ENCODE measurements around a stretch of chrX.

DNA sequence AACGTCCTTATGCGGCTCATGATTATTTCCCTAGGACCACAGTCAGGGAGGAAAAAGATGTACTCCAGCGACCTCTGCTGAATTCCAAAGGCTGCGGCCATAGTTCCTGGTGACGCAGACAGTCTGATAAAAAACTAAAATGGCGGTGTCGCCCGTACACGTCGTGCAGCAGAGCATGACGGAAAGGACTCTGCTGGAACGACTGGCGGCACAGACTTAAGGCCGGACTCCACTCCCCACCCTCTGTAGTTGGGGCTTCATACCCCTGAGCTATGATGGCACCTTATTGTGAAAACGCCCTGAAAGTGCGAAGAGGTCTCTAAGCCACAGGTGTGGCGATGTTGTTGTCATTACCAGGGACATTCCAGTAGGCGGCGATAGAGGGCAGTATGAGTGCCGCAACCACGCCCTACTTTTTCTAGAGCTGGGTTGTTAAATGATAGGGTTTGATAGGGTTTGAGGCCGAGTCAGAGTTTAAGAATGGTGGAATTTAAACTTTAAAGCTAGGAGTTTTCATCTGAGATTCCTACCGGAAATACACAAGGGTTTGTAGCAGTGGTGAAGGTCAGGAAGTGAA lies 90.0 kb upstream of the EDA2R start:
- PRO-cap, 7 experiments: no peak in any of the 7 experiments
- RAMPAGE, long total RNA, 2 experiments: no peak in any of the 2 experiments

GRCh38 chrX:68405290-68405915 lies 27.9 kb downstream of the OPHN1 start:
- PRO-cap, 7 experiments: no peak in any of the 7 experiments
- RAMPAGE, long total RNA, 2 experiments: no peak in any of the 2 experiments

- PRO-cap, 7 experiments: peak in 7 of 7 experiments; most common plus-strand start chrX:69164662 (in 7)
- RAMPAGE, long total RNA, 2 experiments: no peak in any of the 2 experiments
Measured at GRCh38 chrX:69164181-69164927, 899 bp downstream of the PJA1 start.

DNA sequence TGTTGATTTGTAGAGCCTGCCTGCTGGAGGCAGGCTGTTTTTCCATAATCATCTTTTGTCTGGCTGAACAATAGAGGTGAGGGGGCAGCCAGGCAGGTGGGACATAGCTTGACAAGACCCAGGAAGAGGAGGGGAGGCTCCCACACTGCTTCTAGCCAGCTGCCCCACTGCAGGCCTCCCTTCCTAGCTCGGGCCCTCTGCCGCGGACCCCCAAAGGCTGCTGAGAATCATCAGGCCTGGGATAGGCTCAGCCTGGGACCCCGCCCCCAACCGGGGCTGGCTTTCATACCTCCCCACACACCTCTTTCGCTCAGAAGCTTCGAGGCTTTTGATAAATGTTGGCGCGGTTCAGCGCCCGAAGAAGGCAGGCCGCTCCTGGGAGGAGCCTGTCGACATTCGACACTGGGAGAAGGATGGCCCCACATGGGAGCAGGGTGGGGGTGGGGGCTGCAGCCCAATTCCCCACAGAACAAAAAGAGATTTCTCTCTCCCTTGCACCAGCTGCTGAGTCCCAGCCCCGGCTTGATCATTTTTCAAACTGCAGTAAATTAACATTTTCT lies 112.7 kb upstream of the PJA1 start:
- PRO-cap, 7 experiments: peak in 1 of 7 experiments; most common minus-strand start position 212 of the sequence (in 1)
- RAMPAGE, long total RNA, 2 experiments: no peak in any of the 2 experiments

DNA sequence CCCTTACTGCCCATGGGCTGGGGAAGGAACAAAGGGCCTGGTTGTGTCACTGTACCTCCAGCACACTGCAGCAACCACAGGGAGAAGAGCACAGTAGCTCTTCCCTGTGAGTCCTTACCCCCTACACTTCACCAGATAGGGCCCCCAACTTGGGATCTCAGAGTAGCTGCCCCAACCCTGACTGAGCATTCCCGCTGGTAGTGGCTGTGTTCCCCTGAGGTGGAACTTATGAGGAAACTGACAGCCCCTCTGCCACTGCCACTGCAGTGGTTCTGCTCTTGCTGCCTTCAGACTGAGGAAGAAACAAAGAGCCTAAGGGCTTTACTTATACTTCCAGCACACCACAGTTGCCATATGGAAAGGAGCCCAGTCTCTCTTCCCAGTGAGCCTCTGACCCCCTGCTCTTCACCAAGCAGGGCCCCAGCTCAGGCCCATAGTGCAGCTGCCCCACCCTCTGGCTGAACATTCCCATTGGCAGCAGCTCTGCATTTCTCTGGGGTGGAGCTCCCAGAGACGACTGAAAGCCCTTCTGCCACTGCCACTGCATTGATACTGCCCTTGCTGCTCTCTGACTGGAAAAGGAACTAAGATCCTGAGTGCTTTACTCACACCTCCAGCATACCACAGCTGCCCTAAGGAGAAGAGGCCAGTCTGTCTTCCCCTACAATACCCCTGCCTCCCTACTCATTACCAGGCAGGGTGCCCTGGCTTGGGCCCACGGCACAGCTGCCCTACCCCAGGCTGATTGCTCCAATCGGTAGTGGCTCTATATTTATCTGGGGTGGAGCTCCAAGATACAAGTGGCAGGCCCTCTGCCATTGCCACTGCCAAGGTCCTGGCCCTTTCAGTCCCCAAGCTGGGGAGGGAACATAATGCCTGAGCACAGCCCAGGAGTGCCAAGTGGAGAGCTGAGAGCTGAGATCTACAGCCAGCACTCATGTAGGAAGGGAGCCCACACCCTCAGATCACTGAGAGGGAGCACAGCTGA lies 36.2 kb downstream of the AWAT2 start:
- PRO-cap, 7 experiments: peak in 1 of 7 experiments; most common minus-strand start position 297 of the sequence (in 1)
- RAMPAGE, long total RNA, 2 experiments: no peak in any of the 2 experiments

DNA sequence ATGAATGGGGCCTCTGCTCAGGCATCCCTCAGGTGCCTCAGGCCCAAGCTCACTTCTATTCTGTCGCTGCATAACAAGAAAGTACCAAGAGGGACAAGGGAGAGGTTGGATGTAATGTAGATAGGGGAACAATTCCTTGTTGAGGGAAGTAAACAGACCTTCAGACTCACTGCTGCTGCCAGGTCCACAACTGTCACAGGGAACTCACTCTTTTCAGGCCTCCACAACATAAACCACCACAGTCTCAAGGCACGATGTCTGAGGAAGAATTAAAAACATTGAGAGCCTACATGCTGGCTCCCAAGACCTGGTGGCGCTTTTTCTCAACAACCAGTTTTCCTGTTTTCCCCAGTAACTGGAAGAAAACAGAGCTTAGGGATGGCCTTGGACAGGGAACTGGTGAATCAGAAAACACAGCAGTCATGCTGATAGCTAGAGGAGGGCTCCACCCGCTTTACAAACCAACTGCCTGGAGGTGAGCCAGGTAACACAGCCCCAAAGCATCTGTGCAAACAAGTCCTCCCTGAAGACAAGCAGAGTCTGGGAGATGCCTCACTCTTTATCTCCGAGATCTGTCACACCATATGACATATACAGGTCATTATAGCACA lies 14.4 kb upstream of the AWAT1 start:
- PRO-cap, 7 experiments: no peak in any of the 7 experiments
- RAMPAGE, long total RNA, 2 experiments: no peak in any of the 2 experiments

GRCh38 chrX:70453234-70453737 lies 8.7 kb downstream of the DLG3 start:
- PRO-cap, 7 experiments: no peak in any of the 7 experiments
- RAMPAGE, long total RNA, 2 experiments: no peak in any of the 2 experiments

DNA sequence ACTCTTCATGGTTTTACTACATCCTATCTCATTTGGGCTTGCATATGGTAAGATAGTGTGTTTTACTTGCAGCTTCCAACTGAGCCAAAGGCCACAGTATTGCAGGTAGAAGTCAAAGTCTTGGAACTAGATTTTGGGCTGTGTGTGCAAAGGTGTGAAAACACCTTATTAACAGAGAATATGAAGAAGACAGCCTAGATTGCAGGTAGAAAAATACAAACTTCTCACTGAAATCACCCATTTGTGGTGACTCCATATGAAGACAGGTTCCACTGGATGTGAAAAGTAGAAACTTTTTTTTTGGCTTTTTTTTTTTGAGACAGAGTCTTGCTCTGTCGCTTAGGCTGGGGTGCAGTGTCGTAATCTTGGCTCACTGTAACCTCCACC lies 46.0 kb downstream of the DLG3 start:
- PRO-cap, 7 experiments: no peak in any of the 7 experiments
- RAMPAGE, long total RNA, 2 experiments: no peak in any of the 2 experiments

DNA sequence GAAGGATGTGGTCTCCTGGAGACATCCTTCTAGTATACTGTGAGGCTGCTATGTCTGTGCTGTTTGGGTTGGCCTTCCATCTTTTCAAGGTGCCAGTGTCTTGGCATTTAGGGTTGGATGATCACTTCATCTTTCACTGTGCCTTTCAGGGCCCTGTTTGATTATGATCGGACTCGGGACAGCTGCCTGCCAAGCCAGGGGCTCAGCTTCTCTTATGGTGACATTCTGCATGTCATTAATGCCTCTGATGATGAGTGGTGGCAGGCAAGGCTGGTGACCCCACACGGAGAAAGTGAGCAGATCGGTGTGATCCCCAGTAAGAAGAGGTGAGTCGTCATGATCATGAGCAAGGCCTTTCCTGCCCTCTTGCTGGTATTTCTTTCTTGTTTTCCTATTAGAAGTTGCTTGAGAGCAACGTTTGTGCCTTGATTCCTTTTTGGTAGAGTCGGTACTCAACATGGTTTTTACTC lies 47.4 kb downstream of the DLG3 start:
- PRO-cap, 7 experiments: no peak in any of the 7 experiments
- RAMPAGE, long total RNA, 2 experiments: no peak in any of the 2 experiments

- PRO-cap, 7 experiments: no peak in any of the 7 experiments
- RAMPAGE, long total RNA, 2 experiments: no peak in any of the 2 experiments
Measured at GRCh38 chrX:70930302-70930841, 524 bp downstream of the SLC7A3 start.

- PRO-cap, 7 experiments: peak in 7 of 7 experiments; most common plus-strand start chrX:71534498 (in 2); most common minus-strand start chrX:71534433 (in 7)
- RAMPAGE, long total RNA, 2 experiments: no peak in any of the 2 experiments
Measured at GRCh38 chrX:71534276-71534727, 1.4 kb downstream of the OGT start.

DNA sequence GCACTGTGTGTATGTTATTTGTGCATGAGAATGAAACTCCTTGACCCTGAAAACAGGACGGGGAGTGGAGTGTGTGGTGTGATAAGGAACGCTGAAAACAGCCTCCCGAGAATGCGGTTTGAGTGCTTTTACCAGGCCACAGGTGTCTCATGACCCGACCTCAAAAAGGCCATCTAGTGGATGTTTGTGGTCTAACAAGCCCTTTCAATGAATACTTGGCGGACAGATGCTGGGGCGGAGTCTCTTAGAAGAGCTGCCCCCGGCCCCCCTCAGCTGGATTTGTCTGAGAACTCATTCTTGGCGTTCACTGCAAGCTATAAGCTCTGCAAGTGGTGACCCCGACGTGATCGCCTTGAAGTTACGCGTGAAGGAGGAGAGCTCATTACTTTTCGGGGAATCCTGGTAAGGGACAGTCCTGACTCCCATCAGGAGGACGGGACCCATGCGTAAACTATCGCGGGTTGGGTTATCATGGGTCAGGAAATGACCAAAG lies 21.1 kb downstream of the CXorf49 start:
- PRO-cap, 7 experiments: no peak in any of the 7 experiments
- RAMPAGE, long total RNA, 2 experiments: no peak in any of the 2 experiments

DNA sequence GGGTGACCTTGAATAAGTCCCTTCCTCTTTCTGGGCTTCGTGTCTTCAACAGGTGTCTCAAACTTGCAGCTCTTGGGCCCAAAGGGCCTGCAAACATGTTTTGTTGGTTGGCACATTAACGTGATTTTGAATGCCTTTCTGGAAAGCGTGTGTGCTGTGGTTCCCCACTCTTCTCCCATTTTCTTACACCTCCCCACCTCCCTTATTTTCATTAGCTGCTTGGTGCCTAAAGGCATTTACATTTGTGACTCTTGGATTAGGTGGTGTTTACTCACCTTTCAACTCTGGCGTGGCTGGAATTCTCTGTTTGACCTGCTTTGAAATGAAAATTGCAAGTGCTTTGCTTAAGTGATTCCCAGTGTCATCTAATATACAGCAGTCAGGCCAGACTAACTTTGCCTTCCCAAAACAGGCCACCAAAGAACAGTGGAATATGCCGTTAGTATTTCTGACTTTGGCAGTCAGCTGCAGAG lies 80.5 kb downstream of the NHSL2 start:
- PRO-cap, 7 experiments: no peak in any of the 7 experiments
- RAMPAGE, long total RNA, 2 experiments: no peak in any of the 2 experiments

DNA sequence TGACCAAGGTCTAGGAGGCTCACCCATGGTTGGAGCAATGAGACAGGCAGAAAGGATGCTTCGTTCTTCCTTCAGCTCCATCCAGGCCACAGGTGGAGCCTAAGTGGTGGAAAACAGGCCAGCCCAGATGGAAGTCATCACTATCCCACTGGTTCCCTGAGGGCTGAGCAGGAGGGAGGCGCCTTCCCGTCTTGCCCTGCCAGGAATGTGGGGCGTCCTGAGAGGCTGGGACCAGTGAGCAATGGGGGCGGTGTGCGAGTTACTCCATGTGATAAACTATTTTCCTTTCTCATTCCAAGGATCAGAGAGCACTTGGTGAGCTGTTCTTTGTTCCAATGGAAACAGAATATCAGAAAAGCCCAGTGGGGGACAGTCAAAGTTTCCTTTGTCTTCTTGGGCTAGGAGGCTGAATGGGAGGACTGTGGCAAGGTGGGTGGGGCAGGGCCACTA lies 86.1 kb downstream of the NHSL2 start:
- PRO-cap, 7 experiments: peak in 2 of 7 experiments; most common plus-strand start position 292 of the sequence (in 2)
- RAMPAGE, long total RNA, 2 experiments: no peak in any of the 2 experiments

DNA sequence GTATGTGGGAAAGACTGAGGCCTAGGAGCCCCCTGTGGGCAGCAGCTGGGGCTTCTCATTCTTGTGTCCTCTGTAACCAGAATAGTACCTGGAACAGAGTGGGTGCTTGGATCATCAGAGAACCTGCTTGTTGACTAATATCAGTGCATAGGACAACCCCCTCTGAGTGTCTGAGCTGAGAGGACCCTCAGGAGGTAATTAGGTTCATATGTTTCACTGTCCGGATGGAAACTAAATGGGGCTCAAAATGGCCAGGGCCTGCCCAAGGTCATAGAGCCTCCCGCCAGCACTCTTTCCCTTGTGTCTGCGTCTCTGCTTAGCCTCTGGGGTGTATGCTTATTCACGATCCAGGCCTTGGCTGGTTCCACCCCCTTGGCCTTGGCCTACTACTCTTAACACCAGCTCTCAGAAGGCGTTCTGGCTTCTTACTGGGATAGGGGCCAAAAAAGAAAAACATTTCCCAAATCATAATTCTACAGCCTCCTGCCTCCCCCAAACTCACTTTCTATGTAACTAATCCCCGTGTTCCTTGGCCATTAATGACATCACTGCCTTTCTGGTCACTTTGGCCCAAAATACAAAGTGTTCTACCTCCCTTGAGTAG lies 118.7 kb upstream of the PIN4 start:
- PRO-cap, 7 experiments: peak in 6 of 7 experiments; most common minus-strand start position 306 of the sequence (in 3)
- RAMPAGE, long total RNA, 2 experiments: no peak in any of the 2 experiments

- PRO-cap, 7 experiments: peak in 7 of 7 experiments; most common plus-strand start chrX:72131769 (in 7); most common minus-strand start chrX:72131921 (in 7)
- RAMPAGE, long total RNA, 2 experiments: start-site peak on the plus strand in 1 of 2 experiments, at chrX:72132051-72132117 at its widest, 10 reads per replicate
Measured at GRCh38 chrX:72131442-72132328, 49.9 kb upstream of the PIN4 start.

DNA sequence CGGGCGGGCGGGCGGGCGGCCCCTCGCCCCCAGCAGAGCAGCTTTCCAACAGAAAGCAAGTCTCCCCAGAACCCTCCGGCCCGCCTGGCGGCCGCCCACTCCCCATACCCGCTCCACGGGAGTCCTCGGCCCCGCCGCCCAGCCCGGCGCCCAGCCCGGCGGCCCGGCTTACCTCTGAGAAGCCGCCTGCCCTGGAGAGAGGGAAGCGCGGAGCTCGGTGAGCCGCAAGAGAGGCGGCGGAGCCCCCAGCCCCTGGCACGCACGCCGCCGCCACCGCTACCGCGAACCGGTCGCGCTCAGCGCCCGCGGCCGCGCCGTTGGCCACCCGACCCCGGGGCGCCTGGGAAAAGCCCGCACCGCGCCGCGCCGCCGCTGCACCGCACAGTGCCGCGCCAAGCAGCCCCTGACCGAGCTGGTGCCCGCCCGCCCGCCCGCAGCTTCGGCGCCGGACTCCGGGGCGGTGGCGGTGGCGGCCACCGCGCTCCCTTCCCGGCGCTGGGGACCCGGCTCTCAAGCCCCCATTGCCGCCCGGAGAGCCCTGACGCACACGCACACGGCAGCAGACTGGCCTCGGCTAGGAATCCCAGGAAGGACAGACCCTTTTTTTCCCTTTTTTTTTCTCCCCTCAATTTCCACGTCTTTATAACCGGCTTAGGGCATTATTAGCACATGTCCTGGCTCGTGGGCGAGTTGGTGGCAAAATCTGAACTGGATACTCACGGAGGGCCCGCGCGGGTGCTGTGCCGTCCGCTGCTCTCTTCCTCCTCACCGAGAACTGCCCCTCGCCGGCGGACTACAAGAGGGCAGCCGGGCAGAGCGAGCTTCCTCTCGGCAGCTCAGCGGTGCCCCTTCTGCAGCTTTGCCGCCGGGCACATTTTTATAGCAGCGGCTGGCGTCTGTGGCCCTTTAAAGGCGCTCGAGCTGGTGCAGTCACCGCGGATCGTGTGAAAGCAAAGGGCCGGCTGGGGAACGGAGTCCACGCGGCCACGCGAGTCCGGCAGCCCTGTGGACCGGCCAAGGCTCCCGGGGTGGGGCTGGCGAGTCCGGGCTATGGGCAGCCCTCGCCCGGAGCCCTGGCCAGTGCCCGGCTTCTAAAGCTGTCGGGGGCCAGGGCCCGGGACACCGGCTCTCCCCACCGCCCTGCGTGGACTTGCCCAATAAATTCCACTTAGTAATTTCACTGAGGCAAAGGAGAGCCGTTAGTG lies 993 bp upstream of the CITED1 start:
- PRO-cap, 7 experiments: peak in 3 of 7 experiments; most common plus-strand start position 791 of the sequence (in 1); most common minus-strand start position 566 of the sequence (in 3)
- RAMPAGE, long total RNA, 2 experiments: no peak in any of the 2 experiments

- PRO-cap, 7 experiments: no peak in any of the 7 experiments
- RAMPAGE, long total RNA, 2 experiments: no peak in any of the 2 experiments
Measured at GRCh38 chrX:72400101-72400891, 94.6 kb upstream of the CITED1 start.

DNA sequence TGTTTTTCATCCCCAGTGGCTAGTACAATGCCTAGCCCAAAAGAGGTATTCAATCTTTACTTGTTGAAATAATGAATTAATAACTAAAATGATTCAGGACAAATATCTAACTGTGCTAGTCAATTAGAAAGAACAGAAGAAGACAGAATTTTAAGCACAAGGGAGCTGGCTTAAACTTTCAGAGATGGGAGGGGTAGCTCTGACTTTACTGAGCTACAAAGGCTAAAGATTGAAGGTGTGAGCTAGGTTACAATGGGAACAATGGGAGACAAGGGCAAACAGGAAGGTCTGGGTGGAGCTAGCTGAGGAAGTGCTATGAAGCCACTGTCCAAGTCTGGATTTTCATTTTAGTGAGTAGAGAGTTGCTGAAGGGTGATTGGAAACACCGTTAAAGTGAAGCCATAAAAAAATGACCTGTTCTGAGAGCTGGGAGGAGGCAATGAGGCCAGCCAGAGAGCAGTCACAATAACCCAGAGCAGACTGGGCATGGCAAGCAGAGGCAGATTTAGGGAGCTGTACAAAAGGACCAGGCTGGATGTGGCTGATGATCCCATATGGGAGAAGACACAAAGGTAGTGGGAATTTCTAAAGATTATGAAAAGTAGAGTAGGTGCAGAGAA lies 104.3 kb upstream of the CITED1 start:
- PRO-cap, 7 experiments: no peak in any of the 7 experiments
- RAMPAGE, long total RNA, 2 experiments: no peak in any of the 2 experiments

- PRO-cap, 7 experiments: no peak in any of the 7 experiments
- RAMPAGE, long total RNA, 2 experiments: no peak in any of the 2 experiments
Measured at GRCh38 chrX:72459080-72459365, 113.6 kb downstream of the HDAC8 start.